ENCODE results near the genes UBE2D4 and GCK.

GRCh38 chr7:41704367-41704611 lies 1.4 kb upstream of the INHBA start:
- PRO-cap: no peak

GRCh38 chr7:42239005-42239432 lies 2.0 kb upstream of the GLI3 start:
- PRO-cap: no peak

DNA sequence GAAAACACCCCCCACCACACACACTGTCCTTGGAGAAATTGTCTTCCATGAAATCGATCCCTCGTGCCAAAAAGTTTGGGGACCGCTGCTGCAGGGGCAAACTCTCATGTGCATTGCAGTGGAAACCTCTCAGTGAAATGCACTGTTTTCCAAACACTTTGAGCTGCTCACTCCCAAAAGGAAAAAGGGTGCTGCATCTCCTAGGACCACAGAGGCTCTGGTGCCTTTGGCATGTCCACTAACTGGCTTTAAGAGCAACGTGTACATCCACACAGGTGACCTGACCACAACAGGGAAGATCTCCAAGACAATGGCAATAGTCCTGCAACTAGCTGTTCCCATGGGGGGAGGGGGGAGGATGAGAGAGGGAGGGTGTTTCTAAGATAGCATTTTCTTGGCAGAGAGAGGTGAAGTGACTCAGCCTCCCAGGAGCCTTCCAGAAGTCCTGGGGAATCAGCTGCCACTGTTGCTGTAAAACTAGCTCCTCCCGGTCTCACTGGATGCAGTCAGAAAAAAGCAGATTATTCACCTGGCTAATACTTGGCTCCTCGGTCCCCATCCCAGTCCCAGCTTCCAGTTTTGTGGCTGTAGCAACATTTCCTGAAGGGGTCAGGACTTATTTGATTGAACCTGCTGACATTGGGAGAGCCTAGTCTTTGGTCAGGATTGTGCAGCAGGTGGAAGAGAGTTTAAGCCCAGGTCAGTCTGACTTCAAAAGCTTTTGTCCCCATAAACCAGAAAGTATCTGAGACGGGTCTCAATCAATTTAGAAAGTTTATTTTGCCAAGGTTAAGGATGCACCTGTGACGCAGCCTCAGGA lies 181.8 kb downstream of the HECW1 start:
- PRO-cap: no peak

- PRO-cap: no peak
Observed at GRCh38 chr7:43646555-43647796, 64.1 kb downstream of the STK17A start.

DNA sequence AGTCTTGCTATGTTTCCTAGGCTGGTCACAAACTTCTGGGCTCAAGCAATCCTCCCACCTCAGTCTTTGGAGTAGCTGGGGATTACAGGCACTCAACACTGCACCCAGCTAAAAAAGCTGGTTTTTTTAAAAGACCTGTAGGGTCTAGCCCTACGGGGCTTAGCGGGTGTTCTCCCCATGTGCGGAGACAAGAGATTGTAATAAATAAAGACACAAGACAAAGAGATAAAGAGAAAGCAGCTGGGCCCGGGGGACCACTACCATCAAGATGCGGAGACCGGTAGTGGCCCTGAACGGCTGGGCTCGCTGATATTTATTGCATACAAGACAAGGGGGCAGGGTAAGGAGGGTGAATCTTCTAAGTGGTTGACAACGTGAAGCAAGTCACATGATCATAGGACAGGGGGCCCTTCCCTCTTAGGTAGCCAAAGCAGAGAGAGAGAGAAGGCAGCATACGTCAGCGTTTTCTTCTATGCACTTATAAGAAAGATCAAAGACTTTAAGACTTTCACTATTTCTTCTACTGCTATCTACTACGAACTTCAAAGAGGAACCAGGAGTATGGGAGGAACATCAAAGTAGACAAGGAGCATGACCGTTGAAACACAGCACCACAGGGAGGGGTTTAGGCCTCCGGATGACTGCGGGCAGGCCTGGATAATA lies 5.3 kb upstream of the COA1 start:
- PRO-cap: no peak

GRCh38 chr7:43764022-43764342 lies 5.5 kb downstream of the BLVRA start:
- PRO-cap: no peak

GRCh38 chr7:43778448-43779019 lies 20.1 kb downstream of the BLVRA start:
- PRO-cap: no peak

DNA sequence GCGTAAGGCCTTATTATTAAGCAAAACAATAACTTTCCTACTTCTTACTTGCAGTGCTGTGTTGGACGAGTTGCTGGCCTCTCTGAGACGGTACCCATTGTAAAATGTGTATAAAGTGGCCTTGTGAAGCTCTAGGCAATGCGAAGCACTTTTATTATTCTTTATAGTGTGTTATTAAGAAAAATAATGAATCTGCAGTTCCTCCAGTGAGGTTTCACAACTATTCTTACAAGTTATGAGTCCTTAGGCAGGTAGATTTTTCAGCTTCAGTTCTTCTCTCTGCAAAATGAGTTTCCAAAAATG lies 519 bp upstream of the URGCP start:
- PRO-cap: no peak

DNA sequence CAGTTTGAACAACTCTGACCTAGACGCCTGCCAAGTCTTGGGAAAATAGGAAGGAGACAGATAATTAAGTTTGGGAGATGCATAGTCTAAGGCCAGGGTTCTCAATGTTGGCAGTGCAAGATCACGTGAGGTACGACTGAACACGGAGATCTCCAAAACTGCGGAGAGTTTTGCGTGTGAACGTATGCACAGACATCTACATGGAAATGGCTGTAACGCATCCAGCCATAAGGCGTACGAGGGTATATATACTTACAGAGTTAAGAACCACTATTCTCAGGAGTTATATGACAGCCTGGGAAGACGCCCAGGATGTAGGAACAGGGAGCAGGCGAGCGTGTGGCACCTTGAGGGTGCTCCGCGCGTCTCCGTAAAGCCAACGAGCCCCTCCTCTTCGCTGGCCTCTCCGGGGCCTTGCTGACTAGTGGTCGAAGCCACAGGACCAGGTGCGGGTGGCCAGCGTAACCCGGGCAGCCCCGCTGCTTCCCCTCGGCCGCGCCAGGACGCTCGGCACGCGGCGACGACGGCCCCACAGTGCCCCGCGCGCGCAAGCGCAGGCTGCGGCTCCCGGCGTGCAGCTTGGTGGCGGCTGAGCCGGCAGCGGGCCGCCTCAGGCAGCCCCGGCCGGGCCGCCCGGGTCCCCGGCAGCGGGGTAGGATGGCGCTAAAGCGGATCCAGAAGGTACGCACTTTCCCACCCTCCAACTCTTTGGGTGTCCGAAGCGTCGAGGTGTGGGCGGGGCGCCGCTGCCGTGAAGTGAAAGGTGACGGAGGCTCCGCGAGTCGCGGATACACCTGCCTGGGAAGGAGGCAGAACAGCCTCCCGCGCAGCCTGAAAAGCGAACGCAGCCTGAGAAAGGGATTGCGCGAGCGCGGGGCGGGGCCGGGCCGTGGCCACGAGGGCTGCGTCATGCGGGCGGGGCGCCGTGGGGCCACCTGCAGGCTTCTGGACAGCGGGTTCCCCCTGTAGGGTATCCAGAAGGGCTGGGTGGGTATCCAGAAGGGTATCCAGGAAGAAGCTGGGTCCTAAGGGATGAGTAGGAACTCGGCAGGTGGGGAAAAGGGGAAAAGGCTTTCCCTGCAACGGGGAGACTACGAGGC lies at the start of gene UBE2D4:
Gene UBE2D4 (plus strand): TSS at position 561 of the 1,100 bp plus-strand sequence.
- PRO-cap: bidirectional peak, plus-strand start at position 582 of the sequence, minus-strand start at position 505 of the sequence; bidirectional peak, plus-strand start at position 910 of the sequence, minus-strand start at position 826 of the sequence

DNA sequence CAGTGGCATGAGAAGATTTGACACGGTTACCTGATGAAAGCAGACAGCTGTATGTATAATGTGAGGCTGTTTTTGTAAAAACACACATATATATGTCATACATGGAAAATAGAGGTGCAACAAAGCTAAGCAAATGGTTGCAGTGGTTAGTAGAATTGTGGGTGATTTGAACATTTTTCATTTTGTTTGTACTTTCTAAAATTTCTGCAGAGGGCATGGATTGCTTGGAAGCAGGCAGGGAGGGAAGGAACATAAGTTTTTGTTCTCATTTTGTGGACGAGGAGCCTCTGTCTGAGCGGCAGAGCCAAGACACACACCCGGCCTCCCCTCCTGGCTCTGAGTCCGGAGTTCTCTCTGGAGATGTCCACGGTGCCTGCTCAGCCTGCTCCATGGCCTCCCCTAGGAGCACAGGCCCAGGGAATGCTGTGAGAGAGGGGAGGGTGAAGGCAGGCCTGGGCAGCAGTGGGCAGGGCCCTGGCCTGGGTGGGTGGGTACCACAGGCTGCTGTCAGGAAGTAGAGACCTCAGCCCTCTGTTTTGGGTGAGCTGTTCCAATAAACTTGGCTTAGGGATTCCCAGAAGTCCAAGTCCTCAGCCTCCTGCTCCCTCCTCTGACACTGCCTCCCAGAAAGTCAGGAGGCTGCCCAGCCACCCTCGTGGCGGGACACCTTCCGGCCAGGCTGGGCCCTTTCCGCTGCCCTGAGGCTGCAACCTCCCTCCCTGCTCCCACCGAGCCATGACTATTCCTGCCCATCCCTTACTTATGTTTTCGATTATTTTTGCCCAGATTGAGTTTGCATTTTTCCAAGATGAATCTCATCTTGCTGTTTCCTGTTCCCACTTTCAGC lies 5.5 kb upstream of the POLM start:
- PRO-cap: no peak

DNA sequence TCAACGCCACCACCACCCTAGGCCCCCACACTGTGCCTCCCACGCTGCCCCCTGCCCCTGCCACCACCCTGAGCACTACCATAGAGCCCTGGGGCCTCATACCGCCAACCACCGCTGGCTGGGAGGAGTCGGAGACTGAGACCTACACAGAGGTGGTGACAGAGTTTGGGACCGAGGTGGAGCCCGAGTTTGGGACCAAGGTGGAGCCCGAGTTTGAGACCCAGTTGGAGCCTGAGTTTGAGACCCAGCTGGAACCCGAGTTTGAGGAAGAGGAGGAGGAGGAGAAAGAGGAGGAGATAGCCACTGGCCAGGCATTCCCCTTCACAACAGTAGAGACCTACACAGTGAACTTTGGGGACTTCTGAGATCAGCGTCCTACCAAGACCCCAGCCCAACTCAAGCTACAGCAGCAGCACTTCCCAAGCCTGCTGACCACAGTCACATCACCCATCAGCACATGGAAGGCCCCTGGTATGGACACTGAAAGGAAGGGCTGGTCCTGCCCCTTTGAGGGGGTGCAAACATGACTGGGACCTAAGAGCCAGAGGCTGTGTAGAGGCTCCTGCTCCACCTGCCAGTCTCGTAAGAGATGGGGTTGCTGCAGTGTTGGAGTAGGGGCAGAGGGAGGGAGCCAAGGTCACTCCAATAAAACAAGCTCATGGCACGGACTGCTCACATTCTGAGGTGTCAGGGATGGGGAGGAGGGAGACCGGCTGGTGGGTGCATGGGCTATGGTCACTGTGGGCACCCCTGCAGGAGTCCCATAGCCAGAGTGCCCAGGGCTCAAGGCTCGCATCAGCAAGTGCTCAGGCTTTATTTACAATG lies 9.2 kb downstream of the POLD2 start:
- PRO-cap: no peak

- PRO-cap: bidirectional peak, plus-strand start at chr7:44132356, minus-strand start at chr7:44132130
Observed at GRCh38 chr7:44131911-44132212, 8.5 kb upstream of the POLD2 start.

GRCh38 chr7:44147374-44147849 lies 6.3 kb upstream of the MYL7 start:
- PRO-cap: no peak

DNA sequence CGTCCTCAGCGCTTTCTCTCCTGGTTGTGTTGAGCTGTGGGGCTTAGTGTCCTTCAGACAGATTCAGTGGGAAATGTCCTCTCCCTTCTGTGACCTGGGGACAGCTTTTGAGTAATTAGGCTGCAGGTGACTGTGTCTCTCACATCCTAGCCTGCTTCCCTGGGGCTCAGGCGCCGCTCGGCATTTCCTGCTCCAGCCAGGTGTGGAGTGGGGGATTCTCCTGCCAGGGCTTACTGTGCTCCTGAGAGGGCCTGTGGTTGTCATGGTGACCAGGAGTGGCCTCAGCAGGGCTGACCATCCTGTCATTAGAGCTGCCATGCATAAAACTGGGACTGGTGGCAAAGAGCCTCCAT lies at the start of gene GCK:
Gene GCK (minus strand): TSS at position 209 of the 353 bp plus-strand sequence.
- PRO-cap: no peak

DNA sequence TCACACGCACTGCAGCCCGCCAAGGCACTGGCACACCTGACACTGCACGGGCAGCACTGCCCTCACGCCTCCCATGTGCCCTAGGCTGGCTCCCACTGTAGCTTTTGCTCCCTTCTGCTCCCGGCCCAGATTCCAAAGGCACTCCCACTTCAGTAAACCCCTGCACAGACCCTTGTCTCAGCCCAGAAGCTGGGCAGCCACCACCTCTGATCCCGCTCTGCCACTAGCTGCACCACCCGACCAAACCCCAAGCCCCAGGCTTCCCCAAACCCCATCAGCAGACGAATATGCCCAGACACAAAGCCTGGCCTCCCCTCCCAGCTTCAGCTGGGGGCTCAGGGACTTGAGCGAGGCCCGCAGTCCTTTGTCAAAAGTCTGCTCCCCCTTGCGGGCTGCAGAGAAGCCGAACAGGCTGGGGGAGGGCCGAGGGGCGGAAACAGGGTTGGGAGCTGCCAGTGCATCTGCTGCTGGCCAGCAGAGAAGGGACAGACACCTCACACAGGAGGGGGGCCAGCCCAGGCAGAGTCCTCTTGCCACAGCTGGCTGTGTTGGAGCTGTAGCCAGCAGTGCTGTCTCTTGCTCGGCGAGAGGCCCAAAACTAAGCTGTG lies 17.4 kb downstream of the YKT6 start:
- PRO-cap: no peak

- PRO-cap: no peak
Observed at GRCh38 chr7:44264167-44264858, 61.1 kb downstream of the CAMK2B start.

DNA sequence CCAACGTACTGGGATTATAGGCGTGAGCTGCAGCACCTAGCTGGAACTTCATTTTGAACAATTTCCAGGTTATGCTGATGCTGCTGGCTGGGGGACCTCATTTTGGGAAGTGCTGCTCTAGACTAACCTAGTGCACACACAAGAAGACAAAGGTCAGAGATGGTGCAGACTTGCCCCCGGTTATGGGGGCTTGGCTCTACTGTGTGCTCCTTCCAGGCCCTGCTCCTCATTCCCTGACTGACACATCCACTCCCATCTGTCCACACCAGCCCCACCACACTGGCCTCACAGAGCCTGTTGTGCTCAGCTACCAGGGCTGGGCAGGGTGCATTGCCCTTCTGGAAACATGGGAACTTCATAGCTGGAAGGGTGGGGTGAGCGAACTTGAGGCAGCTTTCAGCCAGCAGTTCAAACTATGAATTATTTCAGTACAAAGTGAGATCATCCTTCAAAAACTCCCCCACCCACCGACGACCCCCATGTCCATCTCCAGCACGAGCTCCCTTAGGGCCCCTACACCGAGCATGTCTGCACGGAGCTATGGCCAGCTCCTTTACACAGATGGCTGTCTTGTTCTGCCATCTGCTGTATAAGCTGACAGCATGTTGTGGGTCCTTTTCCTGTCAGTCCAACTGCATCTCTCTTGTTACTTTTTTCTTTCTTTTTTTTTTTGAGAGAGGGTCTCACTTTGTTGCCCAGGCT lies 21.8 kb downstream of the NPC1L1 start:
- PRO-cap: no peak

DNA sequence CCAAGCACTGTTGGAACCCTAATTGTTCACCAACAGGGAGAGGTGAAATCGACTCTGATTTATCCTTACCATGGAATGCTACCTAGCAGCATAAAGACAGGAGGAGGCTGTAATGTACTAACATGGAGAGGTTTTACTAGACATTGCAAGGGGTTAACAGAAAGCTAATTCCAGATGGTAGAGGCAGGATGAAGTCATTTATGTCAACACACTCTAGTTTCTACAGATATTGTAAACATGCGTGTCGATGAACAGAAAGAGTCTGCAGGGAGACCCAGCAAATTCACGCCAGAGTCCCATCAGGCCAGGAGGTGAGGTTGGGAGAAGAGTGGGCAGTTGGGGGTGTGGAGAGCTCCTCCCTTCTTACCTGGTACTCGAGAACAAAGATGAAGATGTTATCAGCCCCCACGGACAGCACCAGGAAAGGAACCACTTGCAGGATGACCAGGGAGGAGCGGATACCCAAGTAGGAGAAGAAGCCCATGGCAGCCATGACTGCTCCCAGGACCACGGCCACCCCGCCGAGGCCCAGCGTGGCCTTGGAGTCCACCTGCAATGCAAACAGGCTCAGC lies 7.0 kb downstream of the NPC1L1 start:
- PRO-cap: no peak

GRCh38 chr7:44650638-44651461 lies 44.4 kb downstream of the OGDH start:
- PRO-cap: no peak

GRCh38 chr7:44767372-44768393 lies 19.0 kb downstream of the ZMIZ2 start:
- PRO-cap: no peak